Measurements from ENCODE around the gene PTGIS.

GRCh38 chr20:49283975-49284142 lies 6.0 kb upstream of the ZNFX1 start:
- PRO-cap = no peak

DNA sequence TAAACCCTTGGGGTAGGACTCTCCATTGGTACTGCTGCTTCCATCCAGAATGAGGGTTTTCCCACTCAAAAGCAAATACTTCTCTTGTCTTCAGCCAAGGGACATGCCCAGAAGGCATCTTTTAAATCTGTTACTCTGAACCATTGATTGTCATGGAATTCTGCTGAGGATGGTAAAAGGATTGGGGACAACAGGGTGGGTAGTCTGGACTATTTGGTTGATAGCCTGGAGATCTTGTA lies 6.2 kb upstream of the ZNFX1 start:
- PRO-cap = no peak

GRCh38 chr20:49285327-49286351 lies 7.8 kb upstream of the ZNFX1 start:
- PRO-cap = no peak

GRCh38 chr20:49353407-49353684 lies 75.5 kb upstream of the ZNFX1 start:
- PRO-cap = no peak

DNA sequence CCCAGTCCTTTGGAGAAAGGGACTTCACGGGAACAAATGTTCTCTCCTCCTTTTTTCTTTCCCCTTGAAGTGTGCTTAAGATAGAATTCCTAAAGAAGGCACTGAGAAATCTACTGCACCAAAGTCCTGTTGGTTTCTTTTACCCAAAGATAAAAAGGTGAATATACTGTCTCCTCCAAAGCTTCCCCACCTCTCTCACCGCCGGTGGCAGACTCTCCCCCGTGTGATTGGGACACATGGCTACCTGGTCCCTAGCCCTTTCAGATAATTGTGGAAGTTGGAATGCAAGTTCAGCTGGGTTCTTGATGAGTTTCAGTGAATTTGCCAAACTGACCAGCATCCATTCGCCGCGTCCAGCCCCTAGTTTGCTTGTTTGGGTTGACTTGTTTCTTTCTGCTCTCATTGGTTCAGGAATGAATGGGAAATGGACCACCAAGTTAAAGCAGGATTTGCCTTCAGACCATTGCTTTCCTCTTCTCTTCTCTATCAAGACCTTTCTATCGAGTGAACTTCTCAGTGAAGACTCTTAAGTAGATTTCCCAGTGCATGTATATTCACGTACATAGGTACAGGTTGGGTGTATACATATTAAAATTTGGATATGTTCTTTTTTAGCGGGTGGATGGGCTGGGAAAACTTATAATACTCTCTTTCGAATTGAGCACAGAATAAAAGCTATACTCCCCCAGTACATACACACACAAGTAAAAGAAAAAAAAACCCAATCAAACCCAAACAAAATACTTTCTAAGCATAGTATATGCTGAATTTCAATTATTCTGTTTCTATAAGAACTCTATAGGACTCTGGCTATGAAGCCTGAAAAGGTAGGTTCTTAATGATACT lies 91.7 kb upstream of the ZNFX1 start:
- PRO-cap = no peak

GRCh38 chr20:49420260-49420769 lies 62.2 kb downstream of the KCNB1 start:
- PRO-cap = no peak

GRCh38 chr20:49427580-49428203 lies 54.8 kb downstream of the KCNB1 start:
- PRO-cap = no peak

GRCh38 chr20:49567795-49569053 lies at the start of gene PTGIS:
TSS of gene PTGIS (minus strand) at chr20:49568137.
- PRO-cap = bidirectional peak, plus-strand start at chr20:49568010, minus-strand start at chr20:49567982; bidirectional peak, plus-strand start at chr20:49568082, minus-strand start at chr20:49568083; bidirectional peak, plus-strand start at chr20:49568270, minus-strand start at chr20:49568134

GRCh38 chr20:49579844-49580581 lies 12.1 kb upstream of the PTGIS start:
- PRO-cap = bidirectional peak, plus-strand start at chr20:49580260, minus-strand start at chr20:49580024

- PRO-cap = no peak
Measured at GRCh38 chr20:49641887-49642878, 71.5 kb downstream of the B4GALT5 start.

DNA sequence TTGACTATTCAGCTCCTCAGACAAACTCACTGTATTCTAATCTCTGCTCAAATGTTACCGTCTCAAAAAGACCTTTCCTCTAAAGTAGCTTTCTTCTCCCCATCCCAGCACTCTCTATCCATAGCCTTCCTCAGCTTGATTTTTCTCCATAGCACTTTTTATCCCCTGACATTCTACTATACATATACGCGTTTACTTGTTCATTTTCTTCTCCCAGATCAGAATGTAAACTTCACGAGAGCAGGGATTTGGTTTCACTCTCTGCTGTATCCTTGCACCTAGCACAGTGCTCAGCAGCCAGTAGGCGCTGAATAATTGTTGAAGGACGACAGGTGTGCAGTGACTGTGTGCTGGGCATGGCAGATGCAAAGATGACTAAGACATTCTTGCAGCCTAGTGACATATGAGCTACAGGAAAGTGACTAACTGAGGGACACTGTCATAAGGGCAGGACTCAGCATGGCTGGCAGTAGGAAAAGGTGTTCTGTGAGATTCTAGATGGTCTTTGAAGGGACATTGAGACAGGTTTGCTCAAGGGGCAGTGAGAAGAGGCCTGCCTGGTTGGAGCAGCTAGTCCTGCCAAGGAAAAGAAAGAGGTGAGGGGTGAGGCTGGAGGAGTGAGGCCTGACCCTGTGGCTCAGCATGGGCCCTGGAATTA lies 4.0 kb upstream of the B4GALT5 start:
- PRO-cap = no peak

DNA sequence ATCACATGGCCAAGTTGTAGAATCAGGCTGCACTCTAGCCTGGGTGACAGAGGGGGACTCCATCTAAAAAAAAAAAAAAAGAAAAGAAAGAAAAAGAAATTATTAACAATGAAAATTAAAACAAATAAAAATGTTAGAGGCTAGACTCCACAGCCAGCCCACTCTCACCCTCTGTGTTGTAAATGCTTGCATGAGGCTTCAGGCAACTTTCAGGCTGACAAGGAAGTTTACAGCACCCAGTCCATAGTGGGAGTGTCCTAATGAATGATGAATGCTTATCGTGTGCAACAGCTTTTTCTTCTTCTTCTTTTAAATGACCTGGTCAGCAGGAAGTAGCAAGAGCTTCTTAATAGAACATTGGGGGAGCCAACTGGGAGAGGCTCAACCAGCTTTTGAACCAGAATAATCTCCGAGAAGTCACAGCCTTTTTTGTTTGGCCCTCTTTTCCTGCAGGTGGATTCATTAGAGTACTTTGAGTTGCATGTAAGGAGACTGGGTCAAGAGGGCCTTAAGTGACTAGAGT lies 47.5 kb upstream of the SLC9A8 start:
- PRO-cap = no peak

- PRO-cap = no peak
Measured at GRCh38 chr20:49806704-49807050, 6.0 kb upstream of the SLC9A8 start.

DNA sequence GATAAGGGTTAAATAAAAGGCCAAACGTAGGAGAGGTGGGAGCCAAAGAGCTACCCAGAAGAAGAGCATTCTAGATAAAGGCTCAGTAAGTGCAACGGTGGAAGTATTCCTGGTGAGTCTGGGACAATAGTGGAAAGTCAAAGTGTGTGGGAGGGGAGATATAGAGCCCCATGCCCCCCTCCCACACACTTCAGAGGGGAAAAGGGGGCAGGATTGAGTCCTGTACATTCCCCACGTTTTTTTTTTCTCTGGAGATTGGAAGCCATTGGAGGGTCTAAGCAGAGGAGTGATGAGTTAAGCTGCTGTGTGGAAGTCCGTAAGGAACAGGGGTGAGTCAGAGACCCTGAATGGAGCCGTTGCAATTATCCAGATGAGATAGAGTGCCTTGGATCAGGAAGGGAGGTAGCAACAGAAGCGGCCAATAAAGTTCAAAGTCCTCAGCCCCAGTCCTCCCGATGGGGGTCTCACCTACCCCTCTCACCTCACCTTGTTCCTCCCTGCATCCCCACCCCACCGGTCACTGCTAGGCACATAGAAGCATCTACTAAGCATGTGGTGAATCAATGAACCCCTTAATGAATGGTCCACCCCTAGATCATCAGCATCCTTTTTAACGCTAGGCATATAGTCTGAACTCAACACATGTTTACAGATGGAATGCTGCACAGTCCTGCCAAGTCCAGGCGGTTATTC lies 726 bp upstream of the SLC9A8 start:
- PRO-cap = no peak

GRCh38 chr20:49823336-49824104 lies 10.9 kb downstream of the SLC9A8 start:
- PRO-cap = no peak

- PRO-cap = no peak
Measured at GRCh38 chr20:49892668-49893528, 22.4 kb downstream of the SPATA2 start.

DNA sequence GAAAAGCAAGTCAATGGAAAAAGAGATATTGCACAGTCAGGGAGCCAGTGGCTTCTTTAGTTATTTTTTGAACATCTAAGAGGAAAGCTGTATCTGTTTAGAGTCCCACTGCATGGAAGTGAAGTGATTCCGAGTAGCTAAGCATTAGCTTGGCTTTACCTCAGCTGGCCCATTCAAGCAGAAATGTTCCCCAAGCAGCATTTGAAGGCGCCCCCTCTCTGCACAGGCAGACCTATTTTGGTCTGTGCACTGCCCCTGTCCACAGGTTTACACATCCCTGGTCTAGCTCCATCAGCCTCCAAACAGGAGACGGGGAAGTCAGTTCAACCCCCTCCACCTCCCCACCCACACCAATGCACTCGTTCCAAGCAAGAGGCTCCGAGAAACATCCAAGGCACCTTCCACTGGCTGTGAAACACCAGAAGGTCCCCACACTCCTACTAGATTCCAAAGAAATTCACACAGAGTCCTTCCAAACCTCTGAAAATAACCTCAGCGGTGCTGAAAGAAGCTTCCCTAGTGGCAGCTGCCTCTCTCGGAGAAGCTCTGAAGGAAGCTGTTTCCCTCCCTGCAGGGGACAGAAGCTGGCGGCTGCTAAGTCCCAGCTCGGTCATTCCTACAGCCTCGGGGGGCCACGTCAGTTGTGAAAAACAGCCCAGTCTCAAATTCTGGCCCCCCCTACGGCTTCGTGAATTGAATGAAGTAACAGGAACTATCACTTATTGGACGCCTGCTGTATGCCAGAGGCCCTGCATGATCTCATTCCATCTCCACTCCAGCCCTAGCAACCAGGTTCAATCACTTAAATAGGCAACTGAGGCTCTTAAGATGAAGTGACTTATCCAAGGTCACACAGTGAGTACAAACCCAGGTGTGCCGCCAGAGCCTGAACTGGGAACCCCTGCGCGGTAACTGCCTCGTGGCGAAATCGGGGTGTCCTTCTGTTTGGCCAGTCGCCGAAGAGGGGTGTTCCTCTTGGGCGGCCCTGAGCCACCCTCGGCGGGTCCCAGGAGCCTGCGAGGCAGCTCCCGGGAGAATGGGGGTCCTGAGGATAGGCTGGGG lies 835 bp downstream of the SPATA2 start:
- PRO-cap = no peak

DNA sequence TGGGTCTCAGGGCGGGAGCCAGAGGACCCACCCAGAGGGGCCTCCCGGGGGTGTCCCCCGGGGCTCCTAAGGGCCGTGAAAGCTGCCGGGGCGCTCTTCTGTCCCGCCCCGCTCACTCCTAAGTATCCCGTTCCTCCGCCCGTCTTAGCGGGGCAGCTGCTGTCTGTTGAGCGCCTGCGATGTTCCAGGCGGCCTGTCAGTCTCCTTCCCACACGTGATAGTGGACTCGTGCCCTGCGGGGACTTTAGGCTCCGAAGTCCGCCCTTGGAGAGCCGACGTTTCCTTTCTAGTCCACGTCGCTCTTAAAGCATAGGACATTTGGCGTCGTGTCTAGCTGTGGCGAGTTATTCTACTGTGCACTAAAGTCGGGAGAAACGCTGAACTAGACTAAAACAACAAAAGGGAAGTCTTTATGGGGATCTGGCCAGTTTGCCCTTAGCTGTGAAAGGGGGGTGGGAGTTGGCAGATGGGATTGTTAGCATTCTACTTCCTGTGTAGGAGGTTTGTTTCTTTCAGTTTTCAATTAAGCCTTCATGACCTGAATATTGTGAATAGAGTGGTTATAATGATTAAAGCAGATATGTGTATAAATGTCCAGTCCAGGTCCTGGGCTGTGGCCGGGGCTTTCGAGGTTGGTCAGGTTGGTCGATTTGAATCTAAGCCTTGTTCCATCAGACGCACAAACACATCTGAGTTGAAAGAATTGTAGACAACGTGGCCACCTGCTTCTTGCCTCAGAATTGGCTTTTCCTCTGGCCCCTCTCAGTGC lies 608 bp downstream of the RNF114 start:
- PRO-cap = bidirectional peak, plus-strand start at position 254 of the sequence, minus-strand start at position 219 of the sequence; unidirectional peak, minus-strand start at position 384 of the sequence

DNA sequence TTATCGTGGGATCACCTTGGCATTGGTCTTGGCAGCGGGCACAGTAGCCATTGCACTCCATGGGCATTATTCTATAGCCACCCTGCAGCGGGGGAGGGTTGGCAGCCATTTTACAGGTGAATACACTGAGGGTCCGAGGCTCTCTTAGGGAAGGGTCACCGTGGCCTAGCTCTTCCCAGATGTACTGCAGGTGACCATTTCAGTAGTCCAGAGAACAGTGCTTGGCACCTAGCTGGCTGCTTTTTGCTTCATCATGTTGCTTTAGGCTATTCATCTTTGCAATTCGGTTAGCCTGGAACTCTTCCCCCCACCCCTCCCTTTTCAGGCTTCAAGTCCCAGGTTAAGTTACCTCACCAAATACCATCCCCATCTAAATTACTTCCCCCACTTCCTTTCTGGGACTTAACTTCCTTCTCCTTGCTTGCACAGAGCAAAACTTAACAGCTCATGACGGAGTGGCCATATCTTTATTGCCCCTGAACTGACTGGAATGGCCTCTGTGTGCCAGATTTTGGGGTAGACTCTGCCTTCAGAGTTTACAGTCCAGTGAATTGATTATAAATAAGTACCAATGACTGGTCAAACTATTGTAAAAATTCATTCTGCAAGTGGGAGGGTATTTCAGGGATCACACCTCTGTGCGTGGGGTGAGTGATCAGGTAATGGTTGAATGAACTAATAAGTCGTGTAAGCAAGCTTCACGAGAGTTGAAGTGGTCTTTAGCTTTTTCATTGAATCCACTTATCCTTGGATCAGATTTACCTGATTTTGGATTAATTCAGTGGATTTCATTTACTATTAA lies 1.4 kb downstream of the RNF114 start:
- PRO-cap = no peak

DNA sequence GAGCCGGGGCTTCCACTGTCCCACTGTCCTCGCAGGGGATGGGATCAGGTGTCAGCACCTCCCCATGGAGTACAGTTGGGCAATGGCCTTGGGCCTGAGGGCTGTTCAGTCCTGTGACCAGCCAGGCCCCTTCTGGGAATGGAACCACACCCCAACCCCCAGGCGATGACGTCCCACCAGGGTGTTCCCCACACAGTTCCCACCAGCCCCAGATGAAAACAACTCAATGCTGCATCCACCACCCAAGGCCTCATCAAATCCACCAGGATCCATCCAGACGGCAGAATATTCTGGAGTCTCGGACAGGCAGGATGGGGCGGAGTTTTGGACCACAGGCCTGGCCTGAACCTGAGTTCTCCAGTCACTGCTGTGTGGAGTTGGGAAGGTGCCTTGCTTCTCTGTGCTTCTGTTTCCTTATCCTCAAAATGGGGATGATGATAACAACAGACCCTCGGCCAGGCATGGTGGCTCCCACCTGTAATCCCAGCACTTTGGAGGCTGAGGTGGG lies 62.1 kb downstream of the UBE2V1 start:
- PRO-cap = no peak

All from penis (tissue), 1 donor.